ENCODE data around the genes TTF1 and SPACA9.

GRCh38 chr9:132318896-132319917, 35.6 kb downstream of the SETX start:
- PRO-cap = no peak

DNA sequence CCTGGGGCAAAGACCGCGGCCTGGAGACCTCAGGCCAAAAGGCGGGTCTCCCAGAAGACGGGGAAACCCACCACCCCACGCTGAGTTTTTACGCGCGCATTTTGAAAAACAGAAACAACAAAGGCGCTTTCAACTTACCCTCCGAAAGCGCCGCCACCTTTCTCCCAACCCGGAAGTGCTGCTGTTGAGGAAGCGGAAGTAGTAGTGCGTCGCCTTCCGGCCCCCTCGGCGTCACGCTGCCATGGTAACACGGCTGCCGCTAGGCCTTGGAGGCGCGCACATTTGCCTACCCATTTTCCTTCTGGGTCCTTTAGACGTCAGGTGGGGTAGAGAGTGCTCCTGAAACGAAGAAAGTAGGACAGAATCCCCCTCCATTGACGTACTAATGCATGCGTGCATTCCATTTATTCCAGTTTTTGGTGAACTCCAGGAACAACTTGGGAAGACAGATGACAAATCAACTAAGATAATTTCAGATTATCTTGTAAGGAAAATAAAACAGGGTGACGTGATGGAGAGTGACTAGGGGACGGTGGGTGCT, at the start of gene TTF1:
Gene TTF1, minus strand, starts transcription at position 189 of the 541 bp plus-strand sequence.
- PRO-cap = unidirectional peak, minus-strand start at position 177 of the sequence

- PRO-cap = no peak
Observed at GRCh38 chr9:132474164-132474777, 64.3 kb downstream of the CFAP77 start.

DNA sequence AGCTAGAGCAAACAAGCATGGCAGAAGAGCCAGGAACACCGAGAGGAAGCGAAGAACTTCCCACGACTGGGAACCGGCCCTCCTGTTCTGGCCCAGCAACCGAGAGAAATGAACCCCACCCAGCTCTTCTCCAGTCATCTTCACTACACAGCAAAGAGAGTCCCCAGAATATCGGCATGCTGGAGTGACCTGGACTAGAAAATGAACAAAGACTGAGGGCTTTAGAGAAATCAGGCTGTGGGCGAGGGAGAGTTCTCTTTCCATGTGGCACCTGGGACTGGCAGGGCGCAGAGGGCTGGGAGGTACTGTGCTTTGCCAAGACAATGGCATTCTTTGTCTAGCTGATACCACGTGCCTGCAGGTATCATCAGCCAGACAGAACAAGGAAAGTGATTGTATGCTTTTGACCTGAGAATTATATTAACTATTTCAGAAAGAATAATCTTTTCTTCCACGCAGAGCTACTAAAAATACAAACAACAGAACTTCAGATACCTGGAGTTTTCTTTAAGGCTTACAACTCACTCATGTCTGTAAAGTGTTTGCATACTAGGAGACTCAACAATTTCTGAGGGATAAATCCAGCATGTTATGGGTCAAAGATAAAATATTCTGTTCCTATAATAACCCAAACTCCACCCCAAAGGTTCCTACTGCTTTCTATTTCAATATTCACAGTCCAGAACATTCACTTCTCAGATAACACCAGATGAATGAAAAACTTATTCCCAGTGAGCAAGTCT, 30.4 kb downstream of the DDX31 start:
- PRO-cap = no peak

- PRO-cap = no peak
Observed at GRCh38 chr9:132688672-132689489, 18.6 kb downstream of the GTF3C4 start.

GRCh38 chr9:132798042-132798498, 80.0 kb downstream of the AK8 start:
- PRO-cap = unidirectional peak, minus-strand start at chr9:132798418

- PRO-cap = no peak
Observed at GRCh38 chr9:132873276-132873780, 4.8 kb downstream of the AK8 start.

- PRO-cap = bidirectional peak, plus-strand start at chr9:132878924, minus-strand start at chr9:132878820
Observed at GRCh38 chr9:132878604-132879152, at the start of gene SPACA9. Gene SPACA9, plus strand, starts transcription at chr9:132878898.

GRCh38 chr9:132942059-132942305, 2.4 kb downstream of the TSC1 start:
- PRO-cap = no peak

GRCh38 chr9:133105628-133106129, 15.4 kb downstream of the RALGDS start:
- PRO-cap = no peak

GRCh38 chr9:133238120-133239057, 29.3 kb upstream of the OBP2B start:
- PRO-cap = bidirectional peak, plus-strand start at chr9:133238678, minus-strand start at chr9:133238504

GRCh38 chr9:133250616-133251327, 41.7 kb upstream of the OBP2B start:
- PRO-cap = no peak

DNA sequence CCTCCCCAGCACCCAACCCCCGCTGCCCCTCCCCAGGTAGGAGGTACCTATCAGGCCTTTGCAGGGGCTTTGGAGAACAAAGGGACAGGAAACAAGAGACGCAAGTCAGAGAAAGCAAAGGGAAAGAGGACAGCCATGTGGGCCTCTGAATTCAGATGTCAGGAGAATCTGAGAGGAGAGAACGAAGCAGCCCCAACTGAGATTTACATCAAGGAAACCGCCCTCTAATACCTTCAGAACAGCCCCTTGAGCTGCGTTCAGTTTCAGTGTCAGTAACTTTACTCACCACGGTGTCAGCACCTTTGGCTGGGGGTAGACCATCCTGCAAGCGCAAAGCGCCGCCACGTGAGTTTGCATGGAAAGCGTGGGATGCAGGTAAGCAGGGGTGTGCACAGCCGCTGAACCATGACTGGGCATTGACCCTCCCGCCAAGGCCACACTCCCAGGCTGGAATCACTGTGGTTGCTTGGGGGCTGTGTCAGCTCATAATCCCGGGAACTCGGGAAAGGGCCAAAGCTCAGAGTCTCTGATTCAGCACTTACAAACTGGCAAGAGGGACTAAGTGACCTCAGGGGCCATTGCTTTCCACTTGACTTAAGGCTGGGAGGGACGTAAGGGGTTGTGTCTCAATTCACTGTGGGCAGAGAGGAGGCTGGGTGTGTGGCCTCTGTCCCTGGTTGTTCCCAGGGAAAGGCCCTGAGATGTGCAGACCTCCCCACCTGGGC, 48.9 kb upstream of the OBP2B start:
- PRO-cap = no peak

DNA sequence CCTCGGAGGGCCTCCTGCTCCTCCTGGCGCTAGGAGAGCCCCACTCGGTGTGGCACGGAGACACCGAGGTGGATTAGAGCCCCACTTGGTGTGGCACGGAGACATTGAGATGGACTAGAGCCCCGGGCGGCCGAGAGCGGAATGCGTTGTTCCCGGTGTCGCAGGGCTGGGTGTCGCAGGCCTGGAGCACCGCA, 200 bp downstream of the RPL7A start:
- PRO-cap = no peak

DNA sequence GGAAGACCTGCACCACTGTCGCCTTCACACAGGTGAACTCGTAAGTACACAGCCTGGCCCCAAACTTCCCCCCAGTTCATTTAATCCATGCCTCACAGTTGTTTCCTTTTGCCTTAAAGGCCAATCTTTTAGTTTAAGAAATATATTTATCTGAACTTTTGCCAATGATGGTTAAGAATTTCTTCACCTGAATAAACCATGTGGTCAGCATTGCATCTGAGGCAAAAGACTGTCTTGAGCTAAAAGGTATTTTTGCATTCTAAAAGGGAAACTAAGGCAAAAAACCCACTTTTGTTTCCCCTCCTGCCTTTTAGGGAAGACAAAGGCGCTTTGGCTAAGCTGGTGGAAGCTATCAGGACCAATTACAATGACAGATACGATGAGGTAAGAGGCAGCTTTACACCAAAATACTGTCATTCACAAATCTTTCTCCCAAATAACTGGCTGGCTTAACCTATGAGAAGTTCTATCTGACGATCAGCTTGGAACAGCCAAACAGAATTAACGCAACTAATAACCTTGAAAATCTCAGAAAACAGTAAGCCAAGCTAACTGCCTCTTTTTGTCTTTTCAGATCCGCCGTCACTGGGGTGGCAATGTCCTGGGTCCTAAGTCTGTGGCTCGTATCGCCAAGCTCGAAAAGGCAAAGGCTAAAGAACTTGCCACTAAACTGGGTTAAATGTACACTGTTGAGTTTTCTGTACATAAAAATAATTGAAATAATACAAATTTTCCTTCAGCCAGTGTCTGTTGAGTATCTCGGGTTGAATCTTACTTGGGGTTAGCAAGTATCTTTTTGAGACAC, 2.9 kb downstream of the RPL7A start:
- PRO-cap = no peak

DNA sequence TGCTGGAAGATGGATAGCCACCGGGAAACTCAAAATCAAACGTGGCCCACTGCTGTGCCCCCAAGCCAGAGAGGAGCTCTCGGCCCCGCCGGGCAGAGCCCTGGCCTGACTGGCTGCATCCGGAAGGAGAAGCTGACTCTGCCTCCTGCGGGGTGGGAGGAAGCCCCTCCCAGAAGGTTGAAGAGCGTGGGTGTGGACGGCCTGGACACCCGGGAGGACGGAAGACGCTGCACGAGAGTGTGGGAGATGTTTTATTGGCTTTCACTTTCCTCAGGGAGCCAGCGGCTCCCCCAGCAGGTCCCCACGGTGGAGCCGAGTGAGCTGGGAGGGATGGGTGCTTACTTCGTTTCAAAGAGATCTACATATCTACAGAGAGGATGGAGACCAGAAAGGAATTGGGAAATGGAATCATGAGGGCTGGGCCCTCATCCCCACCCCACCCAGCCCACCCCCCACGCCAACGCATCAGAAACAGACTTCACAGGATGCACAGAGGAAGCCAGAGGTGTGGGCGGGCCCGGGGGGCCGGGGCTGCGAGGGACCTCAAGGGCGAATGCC, 32.3 kb downstream of the FAM163B start:
- PRO-cap = no peak

DNA sequence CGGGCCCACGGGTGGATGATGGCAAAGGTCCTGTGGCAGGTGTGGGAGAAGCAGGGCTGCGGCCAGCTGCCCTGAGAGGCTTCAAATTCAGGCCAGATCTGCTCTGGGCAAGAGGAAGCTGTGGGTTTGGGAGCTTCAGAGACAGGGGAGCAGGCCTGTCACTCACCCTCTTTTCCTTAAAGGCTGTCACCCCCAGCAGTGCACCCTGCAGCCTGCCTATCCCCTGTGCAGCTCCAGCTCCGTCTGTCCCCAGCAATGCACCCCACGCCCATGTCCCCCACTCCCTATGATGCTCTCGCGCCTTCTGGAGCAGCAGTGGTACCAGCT, 763 bp upstream of the DBH start:
- PRO-cap = no peak

GRCh38 chr9:133655771-133656959, 20.0 kb downstream of the DBH start:
- PRO-cap = no peak

DNA sequence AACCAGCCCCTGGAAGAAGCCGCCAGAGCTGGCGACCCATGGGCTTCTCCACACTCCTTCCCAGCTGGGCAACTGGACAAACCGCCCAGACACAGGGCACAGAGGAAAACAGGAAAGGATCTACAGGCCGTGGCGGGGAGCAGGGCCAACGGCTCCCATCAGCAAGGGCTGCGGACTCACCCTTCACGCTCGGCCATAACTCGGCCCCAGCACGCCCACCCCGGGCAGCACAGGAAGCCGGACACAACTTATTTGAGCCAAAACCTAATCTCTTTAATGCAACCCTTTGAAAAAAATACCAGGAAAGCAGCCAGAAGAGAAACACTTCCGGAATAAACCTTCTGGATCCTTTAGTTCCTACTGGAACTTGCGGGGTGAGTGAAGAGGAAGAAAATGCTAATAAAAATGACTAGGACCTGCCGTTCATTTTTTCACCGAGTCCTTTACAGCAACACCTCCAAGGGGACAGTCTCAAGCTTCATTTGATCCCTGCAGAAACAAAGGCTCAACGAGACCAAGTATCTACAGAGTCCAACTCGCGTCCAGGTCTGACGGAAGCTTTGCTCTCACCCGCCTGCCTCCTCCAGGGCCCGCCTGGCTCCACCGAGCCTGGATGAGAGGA, 59.9 kb downstream of the VAV2 start:
- PRO-cap = no peak

DNA sequence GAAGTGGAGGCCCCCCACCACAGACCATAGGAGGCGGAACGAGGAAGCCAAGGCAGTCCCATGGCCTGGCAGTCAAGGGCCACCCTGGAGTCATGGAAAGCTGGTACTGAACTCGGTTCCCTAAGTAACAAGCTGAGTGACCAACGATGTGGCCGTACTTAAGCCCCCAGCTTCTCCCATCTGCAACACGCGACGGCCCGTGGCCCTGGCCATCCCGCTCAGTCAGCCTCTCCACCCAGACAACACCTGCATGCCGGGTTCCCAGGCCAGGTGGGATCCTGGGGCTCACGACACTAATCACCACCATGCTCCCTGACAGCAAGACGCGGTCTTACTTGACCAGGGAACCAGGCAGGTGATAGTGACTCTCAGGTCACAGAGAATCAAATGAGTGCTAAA, 17.0 kb downstream of the BRD3 start:
- PRO-cap = no peak

Measured in tibial artery (tissue), 1 donor.